Gastrocnemius medialis (tissue), 3 donors: ENCODE measurements around a stretch of chr6.

GRCh38 chr6:106773197-106774027, 144.0 kb downstream of the QRSL1 start:
- PRO-cap, result no peak
- RAMPAGE, long total RNA, 3 experiments, result no peak in any of the 3 experiments

DNA sequence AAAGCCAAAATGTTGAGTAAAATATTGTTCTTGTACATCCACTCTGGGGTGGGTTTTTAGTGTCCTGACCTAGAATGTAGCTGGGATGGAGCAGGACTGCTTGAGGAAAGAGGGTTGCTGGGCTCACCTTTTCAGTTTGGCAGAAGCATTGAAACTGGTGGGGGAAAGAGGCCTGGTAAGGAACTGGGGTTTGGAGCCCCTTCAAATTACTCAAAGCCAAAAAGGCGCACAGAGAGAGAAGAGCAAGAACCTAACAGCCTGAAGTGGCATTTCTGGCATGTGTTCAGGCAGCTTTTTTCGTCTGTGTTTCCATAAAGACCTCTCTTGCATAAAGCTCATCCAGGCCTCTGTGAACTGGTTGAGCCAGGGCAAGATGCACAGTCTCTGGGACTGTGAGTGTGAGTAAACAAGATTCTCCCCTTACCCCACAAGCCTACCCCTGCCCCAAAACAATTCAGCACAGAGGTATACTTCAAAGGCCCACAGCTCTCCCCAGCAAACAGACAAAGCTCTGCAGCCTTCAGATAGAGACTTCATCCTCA, 167.8 kb downstream of the QRSL1 start:
- PRO-cap, result no peak
- RAMPAGE, long total RNA, 3 experiments, result no peak in any of the 3 experiments

GRCh38 chr6:106859623-106860143, 114.8 kb downstream of the CD24 start:
- PRO-cap, result unidirectional peak, minus-strand start at chr6:106859891
- RAMPAGE, long total RNA, 3 experiments, result no peak in any of the 3 experiments

DNA sequence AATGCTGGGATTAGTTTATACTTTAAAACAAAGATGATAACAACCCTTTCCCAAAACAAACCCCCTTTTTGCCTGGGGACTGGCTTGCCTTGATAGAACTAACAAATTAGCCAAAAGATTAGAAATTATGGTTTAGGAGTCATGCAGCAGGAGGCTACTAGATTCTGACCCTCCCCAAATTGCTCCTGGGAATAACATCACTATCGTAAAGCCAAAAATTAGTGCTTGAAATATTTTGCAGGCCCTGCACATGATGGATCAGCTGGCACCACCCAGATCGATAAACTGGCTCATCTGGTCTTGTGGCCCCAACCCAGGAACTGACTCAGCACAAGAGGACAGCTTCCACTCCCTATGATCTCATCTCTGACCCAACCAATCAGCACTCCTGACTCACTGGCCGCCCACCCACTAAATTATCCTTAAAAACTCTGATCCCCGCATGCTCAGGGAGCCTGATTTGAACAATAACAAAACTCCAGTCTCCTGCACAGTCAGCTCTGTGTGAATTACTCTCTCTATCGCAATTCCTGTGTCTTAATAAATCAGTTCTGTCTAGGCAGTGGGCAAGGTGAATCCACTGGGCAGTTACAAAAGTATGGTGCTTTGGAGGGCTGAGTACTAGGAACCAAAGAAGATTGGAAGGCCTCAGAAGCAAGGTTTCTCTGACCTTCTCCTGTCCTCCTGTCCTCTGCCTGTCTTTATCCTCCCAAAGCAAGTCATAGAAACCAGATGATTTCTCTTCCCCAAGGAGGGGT, 86.3 kb downstream of the CD24 start:
- PRO-cap, result no peak
- RAMPAGE, long total RNA, 3 experiments, result no peak in any of the 3 experiments

- PRO-cap, result no peak
- RAMPAGE, long total RNA, 3 experiments, result no peak in any of the 3 experiments
Observed at GRCh38 chr6:106913808-106914051, 60.8 kb downstream of the CD24 start.

DNA sequence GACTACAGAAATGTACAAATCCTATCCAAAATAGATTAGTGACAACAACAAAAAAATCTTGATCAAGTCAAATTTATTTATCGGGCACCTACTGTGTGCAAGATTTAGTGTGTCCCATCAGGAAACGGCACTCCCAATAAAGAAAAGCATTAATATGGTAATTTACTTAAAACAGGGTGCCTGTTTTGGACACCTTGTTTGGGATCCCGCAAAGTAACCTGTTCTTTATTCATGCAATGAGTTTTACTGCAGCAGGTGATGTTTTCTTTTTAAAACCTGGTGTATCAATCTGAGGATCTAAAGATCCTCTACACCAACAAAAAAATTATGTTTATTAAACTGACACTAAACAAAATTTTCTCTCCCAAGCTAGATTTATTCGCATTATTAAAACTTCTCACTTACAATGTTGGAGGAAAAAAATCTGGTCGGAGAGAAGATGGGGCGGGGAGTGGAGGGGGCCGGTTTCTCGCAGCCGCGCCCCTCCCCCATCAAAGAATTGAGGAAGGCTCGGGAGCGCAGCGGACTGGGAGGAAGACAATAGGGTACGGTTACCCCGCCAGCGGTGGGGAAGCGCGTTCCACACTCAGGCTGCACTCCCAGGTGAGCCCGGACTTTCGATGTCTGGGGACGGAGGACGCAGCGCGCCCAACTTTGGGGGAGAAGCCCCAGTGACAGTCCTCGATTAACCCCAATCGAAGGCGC, 1.5 kb downstream of the CD24 start:
- PRO-cap, result no peak
- RAMPAGE, long total RNA, 3 experiments, result no peak in any of the 3 experiments

GRCh38 chr6:107114045-107115196, 894 bp downstream of the BEND3 start:
- PRO-cap, result no peak
- RAMPAGE, long total RNA, 3 experiments, result no peak in any of the 3 experiments

DNA sequence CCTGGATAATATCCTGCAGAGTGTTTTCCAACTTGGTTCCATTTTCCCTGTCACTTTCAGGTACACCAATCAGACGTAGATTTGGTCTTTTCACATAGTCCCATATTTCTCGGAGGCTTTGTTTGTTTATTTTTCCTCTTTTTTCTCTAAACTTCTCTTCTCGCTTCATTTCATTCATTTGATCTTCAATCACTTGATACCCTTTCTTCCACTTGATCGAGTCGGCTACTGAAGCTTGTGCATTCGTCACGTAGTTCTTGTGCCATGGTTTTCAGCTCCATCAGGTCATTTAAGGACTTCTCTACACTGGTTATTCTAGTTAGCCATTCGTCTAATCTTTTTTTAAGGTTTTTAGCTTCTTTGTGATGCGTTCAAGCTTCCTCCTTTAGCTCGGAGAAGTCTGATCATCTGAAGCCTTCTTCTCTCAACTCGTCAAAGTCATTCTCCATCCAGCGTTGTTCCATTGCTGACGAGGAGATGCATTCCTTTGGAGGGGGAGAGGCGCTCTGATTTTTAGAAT, 53.8 kb upstream of the BEND3 start:
- PRO-cap, result no peak
- RAMPAGE, long total RNA, 3 experiments, result no peak in any of the 3 experiments

DNA sequence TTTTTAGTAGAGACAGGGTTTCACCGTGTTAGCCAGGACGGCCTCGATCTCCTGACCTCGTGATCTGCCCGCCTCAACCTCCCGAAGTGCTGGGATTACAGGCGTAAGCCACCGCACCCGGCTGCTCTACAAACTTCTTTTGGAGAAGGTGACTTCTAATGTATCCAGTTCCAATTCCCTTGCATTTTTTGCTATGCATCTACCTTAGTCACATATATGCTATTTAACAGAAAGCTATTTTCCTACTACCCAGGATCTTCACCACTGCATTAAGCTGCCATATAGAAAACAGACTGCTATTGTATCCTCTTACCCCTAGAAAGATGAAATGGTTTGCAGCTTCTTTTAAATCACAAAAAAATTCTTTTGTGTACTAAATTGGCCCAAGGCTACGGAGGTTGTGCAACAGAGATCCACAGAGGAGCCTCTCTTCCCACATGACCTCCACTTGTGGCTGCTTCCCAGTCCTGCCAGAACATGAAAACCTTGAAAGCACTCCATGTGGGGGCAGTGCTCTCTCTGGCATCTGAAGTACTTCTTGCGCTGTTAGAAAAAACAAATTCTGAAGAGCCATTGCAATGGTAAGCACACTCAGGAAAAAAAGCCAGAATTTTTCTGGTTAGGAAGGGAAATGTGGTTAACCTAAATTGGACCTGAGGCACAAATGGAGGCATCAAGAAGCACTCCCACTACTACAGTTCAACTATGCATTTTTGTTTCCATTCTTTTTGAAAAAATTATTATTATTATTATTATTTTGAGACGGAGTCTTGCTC, 126.4 kb upstream of the BEND3 start:
- PRO-cap, result no peak
- RAMPAGE, long total RNA, 3 experiments, result no peak in any of the 3 experiments

DNA sequence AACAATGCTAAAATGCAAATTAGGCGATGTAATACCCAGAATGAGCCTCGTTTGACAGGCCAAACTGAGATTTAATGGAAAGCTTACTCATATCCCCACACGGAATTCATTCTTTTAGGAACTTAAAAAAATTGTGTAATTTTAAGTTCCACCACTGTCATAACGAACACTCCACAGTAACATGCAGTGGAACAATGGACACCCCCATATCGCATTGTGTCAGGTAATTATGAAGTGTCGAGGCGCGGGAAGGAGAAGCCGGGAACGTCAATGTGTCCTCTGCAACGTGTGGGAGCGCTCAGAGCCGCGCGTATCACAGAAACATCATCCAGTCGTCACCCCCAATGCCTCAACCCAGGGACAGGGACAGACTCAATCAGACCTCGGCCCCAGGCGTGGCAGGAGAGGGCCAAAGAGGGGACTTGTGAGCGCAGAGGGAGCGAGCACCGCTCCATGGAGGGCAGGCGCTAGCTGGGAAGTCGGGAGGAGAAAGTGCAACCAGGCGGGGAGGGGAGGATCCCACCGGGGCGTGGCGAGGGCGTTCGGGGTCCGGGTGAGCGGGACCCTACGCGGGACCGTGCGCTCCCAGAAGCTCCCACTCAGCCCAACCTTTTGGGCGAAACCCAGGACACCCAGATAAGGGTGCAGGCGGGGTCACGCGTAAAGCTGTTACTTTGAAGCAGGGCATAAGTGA, 1.1 kb upstream of the SOBP start:
- PRO-cap, result unidirectional peak, plus-strand start at position 379 of the sequence
- RAMPAGE, long total RNA, 3 experiments, result no peak in any of the 3 experiments

- PRO-cap, result no peak
- RAMPAGE, long total RNA, 3 experiments, result no peak in any of the 3 experiments
Observed at GRCh38 chr6:107811770-107812308, 12.3 kb downstream of the SCML4 start.

GRCh38 chr6:107859975-107860522, 35.9 kb upstream of the SCML4 start:
- PRO-cap, result no peak
- RAMPAGE, long total RNA, 3 experiments, result no peak in any of the 3 experiments

DNA sequence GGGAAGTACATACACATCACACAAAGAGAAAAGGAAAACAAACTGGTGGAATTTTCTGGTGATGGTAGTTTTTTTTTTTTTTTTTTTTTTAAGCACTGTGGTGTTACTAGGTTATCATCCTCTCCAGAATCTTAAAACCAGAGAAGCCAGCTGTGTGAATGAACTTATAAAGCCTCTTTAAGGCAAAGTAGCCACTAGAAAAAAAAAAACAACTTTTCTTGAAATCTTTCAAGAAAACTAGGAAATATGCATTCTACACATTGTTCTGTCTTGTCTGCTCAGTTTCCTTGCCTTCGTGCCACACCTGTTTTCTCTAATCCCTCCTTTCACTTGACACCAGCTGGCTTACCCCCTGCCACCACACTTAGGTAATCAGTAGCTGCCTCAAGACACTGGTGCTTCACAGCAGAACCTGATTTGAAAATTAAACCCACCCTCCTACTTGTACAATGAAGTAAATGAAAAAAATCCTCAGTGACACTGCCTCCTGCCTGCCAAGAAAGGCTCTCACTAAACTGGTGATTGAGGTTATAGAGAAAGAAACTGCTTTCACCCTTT, 45.7 kb upstream of the SCML4 start:
- PRO-cap, result no peak
- RAMPAGE, long total RNA, 3 experiments, result no peak in any of the 3 experiments

DNA sequence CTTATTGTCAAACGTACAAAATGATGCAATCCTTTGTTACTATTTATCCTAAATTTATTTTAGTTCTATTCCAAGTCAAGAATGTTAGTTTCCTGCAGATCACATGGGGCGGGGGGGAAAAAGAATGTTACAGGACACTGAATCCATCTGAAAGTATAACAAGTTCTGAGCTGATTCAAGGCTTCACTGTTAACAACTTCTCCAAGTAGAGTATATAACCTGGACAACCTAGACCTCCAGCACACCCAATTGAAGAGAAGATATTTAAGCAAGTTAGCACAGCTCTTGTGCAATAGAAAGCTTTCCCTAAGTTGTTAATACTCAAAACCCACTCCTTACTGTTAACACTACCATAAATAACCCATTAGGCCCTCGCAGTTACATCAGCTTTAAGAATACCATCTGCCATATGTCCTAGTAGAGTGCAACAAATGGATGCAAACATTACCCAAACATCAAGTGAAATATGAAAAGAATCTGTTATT, 1.3 kb downstream of the SEC63 start:
- PRO-cap, result no peak
- RAMPAGE, long total RNA, 3 experiments, result no peak in any of the 3 experiments

- PRO-cap, result no peak
- RAMPAGE, long total RNA, 3 experiments, result no peak in any of the 3 experiments
Observed at GRCh38 chr6:108294251-108294703, 577 bp upstream of the AFG1L start.

GRCh38 chr6:108576234-108577216, 15.8 kb downstream of the FOXO3 start:
- PRO-cap, result no peak
- RAMPAGE, long total RNA, 3 experiments, result no peak in any of the 3 experiments

DNA sequence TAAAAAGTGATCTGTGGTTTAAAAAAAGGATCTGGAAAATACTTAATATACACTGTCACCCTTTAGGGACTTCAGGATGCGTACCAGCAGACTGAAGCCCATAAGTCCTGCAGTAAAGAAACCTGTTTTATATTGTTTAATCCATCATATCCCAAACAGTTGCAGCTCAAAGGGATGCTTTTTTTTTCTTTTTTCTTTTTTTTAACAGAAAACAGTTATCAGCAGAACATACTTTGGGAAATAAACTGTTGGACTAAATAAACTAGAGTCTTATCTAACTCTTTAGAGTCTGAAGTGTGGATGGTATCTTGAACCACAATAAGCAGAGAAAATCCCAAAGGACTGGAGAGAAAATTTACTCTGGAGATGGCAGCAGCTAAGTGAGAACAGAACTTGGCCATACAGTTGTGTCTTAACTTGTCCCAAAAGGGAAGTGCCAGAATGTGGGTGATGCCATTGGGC, 36.0 kb downstream of the FOXO3 start:
- PRO-cap, result no peak
- RAMPAGE, long total RNA, 3 experiments, result no peak in any of the 3 experiments

DNA sequence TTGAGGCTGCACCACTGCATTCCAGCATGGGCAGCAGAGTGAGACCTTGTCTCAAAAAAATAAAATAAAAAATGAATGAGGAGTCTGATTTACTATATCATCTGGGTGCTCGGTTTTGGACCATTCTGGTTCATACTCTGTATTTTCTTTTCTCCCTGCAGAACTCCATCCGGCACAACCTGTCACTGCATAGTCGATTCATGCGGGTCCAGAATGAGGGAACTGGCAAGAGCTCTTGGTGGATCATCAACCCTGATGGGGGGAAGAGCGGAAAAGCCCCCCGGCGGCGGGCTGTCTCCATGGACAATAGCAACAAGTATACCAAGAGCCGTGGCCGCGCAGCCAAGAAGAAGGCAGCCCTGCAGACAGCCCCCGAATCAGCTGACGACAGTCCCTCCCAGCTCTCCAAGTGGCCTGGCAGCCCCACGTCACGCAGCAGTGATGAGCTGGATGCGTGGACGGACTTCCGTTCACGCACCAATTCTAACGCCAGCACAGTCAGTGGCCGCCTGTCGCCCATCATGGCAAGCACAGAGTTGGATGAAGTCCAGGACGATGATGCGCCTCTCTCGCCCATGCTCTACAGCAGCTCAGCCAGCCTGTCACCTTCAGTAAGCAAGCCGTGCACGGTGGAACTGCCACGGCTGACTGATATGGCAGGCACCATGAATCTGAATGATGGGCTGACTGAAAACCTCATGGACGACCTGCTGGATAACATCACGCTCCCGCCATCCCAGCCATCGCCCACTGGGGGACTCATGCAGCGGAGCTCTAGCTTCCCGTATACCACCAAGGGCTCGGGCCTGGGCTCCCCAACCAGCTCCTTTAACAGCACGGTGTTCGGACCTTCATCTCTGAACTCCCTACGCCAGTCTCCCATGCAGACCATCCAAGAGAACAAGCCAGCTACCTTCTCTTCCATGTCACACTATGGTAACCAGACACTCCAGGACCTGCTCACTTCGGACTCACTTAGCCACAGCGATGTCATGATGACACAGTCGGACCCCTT, 102.9 kb downstream of the FOXO3 start:
- PRO-cap, result no peak
- RAMPAGE, long total RNA, 3 experiments, result no peak in any of the 3 experiments

- PRO-cap, result no peak
- RAMPAGE, long total RNA, 3 experiments, result no peak in any of the 3 experiments
Observed at GRCh38 chr6:108680141-108680969, 119.6 kb downstream of the FOXO3 start.

GRCh38 chr6:108798311-108798952, 49.8 kb upstream of the ARMC2 start:
- PRO-cap, result unidirectional peak, plus-strand start at chr6:108798805
- RAMPAGE, long total RNA, 3 experiments, result no peak in any of the 3 experiments